Mesothelial cell of epicardium (in vitro differentiated cells): Measurements from ENCODE around the genes IL17F and GSTA2.

DNA sequence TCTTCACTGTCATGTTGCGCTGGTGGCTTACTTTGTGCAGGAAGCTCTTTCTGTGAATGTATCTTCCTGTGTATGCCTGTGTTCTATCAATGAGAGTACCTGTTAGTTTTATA lies at the start of gene IL17F:
Gene IL17F, minus strand, starts transcription at position 84 of the 113 bp plus-strand sequence.
- PRO-cap = no peak

GRCh38 chr6:52285214-52285564 lies 647 bp upstream of the MCM3 start:
- PRO-cap = no peak

GRCh38 chr6:52306983-52307620 lies 22.6 kb upstream of the MCM3 start:
- PRO-cap = no peak

DNA sequence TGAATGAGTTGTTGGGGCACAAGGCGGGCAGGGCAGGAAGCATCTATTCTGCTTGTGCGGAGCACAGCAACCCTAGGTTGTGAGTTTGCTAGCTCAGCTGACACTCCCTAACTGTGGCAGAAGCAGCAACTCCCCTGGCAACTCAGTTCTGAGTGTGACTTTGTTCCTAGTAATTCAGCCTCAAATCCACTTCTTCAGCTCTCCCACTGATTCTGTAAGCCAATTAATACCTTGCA lies 30.1 kb upstream of the PAQR8 start:
- PRO-cap = no peak

GRCh38 chr6:52352388-52353212 lies 9.4 kb upstream of the PAQR8 start:
- PRO-cap = no peak

DNA sequence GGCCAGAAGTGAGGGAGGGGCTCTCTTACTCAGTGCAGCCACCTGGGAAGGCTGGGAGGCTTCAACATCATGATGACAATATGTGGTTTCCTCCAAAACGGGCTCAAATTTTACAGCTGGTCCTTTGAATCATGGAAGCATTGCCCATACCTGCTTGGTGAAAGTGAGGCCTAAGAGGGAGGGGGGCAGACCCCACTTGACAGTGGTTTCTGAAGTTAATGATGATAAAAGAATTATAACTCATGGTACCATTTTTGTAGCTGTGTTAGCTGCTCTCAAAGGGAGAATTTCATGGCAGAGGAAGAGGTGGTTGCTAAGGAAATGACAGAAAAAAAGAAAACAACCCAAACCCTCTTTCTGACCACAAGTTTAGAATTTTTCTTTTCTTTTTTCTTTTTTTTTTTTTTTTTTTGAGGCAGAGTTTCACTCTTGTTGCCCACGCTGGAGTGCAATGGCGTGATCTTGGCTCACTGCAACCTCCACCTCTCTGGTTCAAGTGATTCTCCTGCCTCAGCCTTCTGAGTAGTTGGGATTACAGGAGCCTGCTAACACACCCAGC lies 22.3 kb upstream of the EFHC1 start:
- PRO-cap = no peak

DNA sequence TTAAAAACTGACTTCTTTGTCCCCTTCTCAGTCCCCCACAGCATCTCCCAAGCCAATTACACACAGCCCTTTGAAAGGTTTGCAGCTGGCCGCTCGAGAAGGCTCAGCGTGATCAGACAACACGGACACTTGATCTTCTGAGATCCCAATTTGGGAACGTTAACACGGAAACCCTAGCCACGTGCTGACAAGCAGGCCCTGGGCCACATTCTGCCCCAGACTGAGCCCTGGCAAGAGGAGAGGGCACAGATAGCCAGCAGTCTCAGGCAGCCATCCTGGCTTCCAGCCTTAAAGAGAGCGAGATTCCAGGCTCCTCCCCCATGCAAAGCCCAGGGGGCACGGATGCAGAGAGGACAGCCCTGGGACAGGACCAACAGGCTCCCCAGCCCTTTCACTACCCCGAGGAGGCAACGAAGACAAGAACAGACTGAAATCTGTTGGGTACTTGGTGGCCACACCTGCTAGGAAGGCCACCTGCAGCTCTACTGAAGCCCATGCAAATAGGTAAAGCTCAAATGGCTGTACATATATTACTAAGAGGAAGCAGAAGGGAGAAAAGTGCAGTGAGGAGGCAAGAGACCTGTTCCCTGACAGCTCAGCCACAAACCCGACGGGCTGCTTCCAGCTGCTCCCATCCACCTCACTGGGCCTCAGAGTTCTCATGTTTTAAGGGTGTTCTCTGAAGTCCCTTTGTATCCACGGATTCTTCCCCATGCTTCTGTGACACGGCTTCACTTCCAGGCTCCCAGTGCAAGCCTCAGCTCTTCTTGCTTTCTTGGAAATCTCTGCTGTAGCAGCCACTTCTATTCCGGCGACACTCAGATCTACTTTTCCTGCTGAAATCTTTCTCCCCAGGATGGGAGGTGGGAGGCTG lies 24.7 kb downstream of the TRAM2 start:
- PRO-cap = no peak

DNA sequence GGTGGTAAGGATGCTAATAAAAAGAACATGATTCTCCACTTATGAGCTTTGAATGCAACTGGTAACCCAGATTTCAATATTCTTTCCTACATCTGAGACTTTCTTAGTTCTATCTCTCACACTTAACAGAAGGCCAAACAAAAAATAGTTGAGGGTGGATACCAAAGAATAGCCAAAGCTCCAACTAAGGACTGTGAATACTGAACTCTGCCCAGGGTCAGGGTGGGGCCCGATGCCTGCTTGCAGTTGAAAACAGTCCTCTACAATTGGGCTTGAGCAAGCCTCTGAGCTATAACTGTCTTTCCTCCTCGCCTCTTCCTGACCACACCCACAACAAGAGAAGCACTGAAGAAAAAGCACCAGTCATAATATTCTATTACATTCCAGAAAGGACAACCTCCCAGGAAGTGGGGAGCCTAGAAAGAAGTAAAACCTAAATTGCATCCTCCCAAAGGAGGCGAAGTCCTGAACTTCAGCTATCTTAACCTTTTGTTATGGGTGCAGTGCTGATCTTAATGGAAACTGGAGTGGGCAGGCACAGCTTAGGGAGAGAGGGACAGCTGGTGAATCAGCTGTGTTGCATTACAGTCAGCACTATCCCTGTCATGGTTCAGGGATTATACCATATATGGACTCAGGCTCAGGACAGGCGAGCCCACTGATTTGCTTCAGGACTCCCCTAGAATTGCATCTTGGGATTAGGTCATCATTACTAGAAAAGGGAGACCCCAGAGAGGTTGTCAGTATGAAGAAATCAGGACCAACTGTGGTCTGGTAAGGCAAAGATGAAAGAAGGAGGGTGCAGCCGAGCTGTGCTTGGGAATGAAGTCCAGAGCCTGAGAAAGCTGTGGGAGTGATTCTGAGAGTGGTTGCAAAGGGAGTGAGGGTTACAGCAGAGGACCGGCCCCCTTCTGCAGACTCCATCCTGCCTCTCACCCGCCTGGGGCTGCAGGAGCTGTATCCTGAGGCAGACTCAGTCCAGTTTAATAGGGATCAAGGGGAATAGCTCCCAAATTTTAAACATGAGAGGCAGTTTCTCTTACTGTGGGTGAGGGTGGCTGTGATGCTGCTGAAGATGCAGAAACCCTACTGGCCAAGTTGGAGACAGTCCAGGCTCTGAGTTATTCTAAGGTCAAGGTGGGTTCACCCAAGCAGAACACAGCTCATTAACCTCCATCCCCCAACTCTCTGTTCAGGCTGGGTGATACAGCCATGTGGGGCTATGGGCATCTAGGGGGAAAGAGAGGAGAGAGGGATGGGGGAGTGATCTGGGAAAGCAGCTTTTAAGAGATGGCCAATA lies 18.4 kb upstream of the TRAM2 start:
- PRO-cap = no peak

DNA sequence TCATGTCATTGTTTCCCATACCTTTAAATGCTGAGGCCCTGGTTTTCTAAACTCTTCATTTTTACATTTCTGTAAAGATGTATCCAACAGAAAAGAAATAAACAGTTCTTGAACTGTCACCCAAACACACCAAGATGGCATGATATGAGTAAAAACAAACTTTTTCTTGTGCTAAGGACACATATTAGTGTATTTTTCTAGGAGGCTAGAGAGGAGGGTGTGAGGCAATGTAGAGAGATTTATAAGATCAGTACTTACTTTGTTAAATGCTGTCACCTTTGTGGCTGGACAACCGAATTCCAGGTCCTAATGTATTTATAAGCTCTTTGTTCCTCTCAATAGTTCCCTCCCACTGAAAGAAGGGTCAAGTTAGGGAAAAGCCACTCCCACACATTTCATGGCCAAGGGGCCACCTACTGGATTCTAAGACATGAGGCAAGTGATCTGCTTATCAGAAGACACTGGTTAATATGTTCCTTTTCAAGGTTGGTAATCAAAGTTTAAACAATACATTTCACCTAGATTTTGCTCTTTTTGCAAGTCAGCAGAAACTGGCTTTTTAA lies at the start of gene GSTA2:
Gene GSTA2, minus strand, starts transcription at position 290 of the 563 bp plus-strand sequence.
- PRO-cap = no peak

DNA sequence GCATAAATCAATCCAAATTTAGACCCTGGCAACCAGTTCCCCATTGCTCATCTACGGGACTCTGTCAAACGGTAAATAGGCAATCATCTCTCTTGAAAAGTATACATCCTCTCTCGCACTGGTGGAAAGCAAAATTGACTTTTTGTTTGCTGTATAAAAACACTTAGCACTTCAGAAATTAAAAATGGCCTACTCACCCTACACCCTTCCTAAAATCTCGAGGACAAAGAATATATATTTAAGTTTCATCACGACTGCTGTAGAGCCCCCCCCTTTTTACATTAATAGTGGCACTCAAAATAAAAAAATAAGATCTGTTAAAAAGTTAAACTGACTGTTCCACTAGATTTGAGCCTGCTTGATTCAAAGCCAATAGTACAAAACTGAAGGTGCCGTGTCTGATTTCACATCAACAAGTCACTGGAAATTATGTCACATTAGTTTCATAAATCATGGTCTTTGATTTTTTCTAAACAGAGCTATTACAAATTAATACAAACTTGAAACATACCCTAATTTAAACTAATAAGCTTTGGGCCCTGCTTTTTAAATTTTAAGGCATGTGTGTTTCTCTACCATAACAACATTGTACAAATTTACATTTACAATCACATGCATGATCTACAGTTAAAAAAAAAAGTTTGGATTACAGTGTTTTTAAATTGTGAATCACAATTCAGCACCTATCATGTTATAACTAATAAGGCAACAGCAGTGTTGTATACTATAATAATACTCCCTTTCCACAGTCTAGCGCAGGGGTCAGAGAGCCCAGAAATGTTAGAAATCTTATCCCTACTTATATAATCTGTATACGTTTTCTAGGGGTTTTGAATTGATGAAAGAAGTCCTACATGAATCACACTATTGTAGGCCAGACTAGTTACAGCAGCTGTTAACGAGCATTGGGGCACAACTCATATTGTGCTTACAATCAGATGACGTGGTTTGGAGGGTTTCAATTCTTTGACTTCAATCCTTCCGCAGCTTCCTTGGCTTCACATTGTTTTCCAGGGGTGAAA lies 80.3 kb downstream of the ELOVL5 start:
- PRO-cap = no peak

DNA sequence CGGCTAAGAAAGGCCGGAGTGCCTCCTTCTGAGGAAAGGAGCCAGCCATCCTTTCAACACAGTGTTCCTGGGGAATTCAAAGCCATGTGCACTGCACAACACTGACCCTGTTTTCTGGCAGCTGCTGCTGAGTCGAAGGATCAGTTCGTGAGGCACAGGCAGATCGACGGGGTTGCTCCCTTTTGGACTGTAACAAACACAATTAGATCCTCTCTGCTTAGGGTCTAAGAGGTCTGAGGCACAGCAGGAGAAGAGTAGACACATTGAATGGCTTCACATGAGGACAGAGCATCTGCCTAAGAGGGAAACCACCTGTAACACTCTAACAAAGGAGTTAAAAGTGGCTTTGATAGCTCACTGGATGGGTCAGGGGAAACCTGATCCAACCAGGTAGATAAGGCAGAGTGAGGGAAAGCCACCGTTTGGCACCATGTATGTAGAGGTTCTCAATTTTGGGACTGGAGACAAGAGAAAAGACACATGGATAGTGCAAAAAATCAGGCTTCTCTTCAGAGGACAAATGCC lies 60.9 kb downstream of the ELOVL5 start:
- PRO-cap = no peak

DNA sequence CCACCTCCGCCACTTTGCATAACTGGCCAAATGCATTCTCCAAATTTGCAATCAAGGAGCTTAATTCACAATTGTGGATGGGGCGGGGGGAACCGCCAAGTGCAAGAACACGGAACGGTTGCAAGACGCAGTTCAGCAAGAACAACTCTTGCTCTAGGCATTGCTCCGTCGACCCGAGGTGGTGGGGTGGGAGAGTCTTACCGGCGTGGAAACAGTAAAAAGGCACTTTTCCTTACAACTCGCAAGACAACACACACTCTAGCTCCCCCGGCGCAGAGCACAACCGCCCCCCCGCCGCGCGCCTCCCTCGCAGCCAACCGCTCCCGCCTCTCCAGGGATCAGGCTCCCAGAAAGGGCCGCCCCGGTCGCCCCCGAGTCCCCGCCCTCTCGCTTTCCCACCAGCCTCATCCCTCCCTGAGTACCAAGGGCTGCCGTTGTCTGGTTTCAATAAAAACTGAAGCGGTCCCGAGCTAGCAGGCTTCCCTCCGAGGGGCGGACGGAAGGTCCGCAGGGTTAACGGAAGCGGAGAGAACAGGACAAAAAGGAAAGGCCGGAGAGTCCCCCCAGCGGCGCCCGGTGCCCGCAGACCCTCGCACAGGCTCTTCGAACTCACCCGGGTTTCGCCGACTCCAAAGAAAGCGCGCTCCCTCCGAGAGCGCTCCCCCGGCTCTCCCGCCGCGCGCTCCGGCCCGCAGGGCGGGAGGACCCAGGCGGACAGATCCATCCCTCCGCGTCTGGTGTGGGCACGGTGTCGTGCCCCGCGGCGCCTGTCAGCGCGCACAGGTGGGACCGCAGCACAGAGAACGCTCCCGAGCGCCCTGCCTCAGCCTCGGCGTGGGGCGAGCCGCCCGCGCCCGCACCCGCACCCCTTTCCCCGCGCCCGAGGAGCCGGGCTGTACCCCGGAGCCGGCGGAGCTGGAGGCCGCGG lies 749 bp downstream of the ELOVL5 start:
- PRO-cap = unidirectional peak, plus-strand start at position 476 of the sequence

- PRO-cap = no peak
Measured at GRCh38 chr6:53361416-53362235, 12.9 kb upstream of the ELOVL5 start.

DNA sequence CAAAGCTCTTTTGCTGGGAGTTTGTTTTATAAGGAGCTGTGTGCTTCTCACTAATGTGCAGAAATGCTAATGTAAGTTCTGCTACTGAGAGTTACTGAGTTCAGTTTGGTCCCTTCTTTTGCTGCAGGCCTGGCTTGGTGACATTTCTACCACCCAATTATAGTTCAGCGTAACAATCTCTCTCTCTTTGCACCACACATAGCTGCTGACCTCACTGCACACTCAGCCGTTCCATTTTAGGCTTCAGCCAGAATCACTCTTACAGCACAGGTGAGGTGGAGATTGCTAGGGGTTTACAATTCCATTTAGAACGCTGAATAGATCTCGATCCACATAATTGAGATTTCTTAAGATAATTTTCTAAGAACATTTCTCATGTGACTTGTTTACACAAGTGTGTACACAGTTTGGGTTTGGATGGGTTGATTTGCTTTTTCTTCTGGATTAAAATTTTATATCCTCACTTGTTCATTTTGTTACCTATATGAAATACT lies 21.0 kb upstream of the KLHL31 start:
- PRO-cap = no peak

DNA sequence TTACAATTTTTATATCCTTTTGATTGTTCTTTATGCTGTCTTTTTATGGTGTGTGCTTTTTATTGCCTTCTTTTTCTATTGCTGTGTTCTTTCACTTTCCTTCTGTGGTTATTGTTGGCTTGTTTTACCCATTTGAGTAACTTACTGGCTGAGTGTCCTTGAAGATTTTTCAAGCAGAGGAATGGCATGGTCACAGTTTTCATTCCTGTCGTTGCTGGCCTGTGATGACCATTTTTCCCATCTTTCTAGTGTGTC lies 30.9 kb downstream of the LRRC1 start:
- PRO-cap = no peak

DNA sequence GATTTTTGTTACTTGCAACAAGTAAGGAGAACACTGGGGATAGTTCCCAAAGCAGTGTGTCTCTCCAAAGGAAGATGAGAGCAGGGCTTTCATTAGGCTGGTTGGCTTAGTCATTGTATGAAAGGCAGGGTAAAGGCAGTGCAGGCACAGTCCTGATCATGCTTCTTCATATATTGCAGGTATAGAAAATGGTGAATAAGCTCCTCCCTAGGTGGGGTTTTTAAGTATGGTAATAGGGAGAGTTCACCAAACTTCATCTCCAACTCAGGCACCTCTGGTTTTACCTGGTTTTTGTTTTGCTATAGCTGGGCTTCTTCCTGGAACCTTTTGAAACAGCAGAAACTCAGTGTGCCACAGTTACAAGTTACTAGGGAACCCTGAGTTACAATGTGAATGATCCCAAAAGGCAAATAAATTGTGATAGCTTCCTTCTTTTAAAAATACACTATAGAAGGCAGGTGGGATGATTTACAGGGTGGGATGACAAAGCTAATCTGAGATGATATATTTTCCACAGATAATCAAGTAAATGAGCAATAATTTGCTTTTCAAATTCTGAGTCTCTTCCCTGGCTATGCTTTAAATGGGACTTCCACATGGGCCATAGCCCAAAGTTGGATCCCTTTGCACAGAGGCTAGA lies 101.4 kb upstream of the MLIP start:
- PRO-cap = no peak

DNA sequence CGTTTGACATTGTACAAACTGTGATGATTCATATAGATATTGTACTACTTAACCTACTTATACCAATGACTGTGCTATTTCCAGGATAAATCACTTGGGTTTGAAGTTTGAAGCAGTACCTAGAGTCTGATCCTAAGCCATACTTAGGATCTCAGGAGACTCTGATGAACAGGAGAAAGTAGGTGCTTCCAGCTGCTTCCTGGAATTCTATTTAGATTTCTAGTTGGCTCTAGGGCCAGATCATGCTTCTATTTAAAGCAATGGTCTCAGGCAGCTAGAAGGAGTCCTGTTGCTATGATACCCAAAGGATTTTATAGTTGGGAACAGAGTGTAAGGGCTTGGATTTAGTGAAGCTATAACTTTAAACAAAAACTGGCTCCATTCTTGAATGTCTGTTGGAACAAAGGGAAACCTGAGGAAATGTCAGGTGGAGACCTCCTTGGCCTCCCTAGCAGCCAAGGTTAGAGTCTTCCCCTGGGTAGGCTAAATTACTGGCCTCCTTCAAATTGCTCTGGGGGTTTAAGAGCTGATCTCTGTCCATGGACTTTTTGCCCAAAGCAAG lies 52.3 kb upstream of the TINAG start:
- PRO-cap = no peak

GRCh38 chr6:55277354-55277817 lies 49.9 kb upstream of the GFRAL start:
- PRO-cap = no peak

GRCh38 chr6:56528347-56528745 lies 281.0 kb upstream of the COL21A1 start:
- PRO-cap = no peak

GRCh38 chr6:56627169-56627368 lies 327.6 kb downstream of the DST start:
- PRO-cap = no peak